Measurements from ENCODE around the gene TBCEL.

DNA sequence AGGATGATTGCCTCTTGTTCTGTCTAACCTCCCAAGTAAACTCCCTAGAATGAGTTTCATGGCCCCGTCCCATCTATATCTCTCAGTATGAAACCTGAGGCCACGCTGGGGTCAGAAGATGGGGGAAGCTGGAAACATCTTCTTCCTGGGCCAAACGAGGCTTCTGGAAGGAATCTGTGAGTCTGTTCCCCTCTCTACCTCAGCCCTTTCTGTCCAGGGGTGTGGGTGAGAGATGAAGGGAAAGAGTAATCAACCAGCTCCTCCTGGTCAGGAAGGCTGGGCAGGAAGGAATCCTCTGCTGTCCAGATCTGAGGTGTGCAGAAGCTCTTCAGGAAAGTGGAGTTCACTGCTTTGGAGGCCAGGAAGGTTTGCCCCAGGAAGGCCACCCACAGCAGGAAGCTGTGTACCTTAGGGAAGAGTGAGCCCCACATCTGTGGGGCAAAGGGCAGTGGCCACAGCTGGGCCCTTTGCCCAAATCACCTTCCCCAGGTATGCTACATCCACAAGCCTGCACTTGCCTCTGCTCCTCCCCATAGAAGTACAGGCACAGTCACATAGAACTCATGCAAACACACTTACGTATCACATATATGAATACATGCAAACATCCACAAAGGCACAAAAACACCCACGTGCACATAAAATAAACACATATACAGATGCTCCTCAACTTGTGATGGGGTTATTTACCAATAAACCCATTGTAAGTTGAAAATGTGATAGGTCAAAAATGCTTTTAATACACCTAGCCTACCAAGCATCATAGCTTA lies 2.2 kb downstream of the TRIM29 start:
- PRO-cap, result no peak
- RAMPAGE, long total RNA, result no peak

GRCh38 chr11:120211234-120211948 lies 559 bp downstream of the OAF start:
- PRO-cap, result no peak
- RAMPAGE, long total RNA, result no peak

DNA sequence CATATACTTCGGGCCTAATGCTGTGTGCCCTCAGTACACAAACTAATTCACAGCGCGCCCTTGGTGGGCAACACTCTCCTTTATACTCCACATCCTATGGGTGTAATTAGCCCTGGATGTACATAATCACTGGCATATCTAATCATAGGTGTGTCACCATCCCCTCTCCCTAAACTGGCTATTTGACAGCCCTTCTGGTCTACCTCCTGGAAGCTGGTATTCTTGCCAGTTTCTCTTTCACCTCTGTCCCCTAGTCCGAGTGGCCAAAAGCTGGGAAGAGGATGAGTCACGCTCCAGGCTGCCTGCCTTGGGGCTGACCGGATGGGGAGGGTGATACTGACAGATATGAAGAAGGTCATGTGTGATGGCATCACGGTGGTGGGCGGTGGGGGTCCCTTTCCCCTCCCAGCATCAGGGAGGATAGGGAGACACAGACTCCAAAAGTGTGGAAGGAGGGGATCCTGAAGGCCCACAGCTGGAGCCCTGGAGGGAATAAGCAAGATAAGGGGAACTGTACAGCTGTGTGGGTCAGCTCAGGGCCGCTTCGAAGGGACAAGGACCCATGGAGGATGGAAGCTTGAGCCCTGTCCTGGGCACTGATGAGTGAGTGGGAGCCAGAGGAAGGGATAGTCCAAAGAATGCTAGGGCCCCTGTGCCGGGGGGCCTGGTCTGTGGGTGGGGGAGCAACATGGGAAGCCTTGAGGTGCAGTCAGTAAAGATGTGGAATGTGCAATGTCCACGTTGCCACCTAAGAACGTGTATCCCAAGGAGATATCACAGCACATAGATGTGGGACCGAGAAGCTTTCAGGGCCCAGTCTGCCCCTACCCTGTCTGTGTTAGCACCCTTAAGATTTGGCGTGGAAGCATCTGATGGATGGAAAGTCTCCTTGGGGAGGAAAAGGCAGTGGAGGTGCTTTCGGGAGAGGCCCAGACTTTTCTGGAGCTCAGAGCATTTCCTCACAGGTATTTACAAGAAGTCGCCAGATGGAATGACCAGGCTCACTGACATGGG lies 5.0 kb downstream of the OAF start:
- PRO-cap, result no peak
- RAMPAGE, long total RNA, result start-site peak on the plus strand centred at position 378 of the sequence, 174 bp wide, 11 reads

GRCh38 chr11:120245480-120245960 lies 5.6 kb downstream of the POU2F3 start:
- PRO-cap, result no peak
- RAMPAGE, long total RNA, result no peak

- PRO-cap, result no peak
- RAMPAGE, long total RNA, result no peak
These were observed 1.7 kb downstream of the TLCD5 start for GRCh38 chr11:120326684-120327302.

DNA sequence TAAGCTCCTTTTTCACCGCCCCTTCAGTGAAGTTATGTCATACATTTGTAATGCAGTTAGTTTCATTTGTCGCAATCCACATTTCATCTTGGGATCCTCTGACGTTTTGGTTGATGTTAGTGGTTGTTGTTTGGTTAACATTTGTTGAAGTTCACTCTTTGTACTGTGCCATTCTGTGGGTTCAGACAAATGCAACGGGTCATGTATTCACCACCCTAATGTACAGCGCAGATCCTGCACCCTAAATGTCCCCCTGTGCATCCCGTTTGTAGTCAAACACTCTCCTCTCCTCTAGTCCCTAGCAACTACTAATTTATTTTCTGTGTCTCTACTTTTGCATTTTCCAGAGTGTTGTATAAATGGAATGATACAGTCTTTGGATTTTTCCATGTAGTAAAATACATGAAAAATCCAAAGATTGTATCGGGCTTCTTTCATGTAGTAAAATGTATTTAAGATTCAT lies 45.4 kb downstream of the ARHGEF12 start:
- PRO-cap, result no peak
- RAMPAGE, long total RNA, result no peak

- PRO-cap, result no peak
- RAMPAGE, long total RNA, result no peak
These were observed 53.5 kb upstream of the GRIK4 start for GRCh38 chr11:120458013-120458458.

GRCh38 chr11:120477812-120478641 lies 33.5 kb upstream of the GRIK4 start:
- PRO-cap, result no peak
- RAMPAGE, long total RNA, result start-site peak on the plus strand at chr11:120477931-120478063, 23 reads; start-site peak on the plus strand at chr11:120478425-120478639, 17 reads

DNA sequence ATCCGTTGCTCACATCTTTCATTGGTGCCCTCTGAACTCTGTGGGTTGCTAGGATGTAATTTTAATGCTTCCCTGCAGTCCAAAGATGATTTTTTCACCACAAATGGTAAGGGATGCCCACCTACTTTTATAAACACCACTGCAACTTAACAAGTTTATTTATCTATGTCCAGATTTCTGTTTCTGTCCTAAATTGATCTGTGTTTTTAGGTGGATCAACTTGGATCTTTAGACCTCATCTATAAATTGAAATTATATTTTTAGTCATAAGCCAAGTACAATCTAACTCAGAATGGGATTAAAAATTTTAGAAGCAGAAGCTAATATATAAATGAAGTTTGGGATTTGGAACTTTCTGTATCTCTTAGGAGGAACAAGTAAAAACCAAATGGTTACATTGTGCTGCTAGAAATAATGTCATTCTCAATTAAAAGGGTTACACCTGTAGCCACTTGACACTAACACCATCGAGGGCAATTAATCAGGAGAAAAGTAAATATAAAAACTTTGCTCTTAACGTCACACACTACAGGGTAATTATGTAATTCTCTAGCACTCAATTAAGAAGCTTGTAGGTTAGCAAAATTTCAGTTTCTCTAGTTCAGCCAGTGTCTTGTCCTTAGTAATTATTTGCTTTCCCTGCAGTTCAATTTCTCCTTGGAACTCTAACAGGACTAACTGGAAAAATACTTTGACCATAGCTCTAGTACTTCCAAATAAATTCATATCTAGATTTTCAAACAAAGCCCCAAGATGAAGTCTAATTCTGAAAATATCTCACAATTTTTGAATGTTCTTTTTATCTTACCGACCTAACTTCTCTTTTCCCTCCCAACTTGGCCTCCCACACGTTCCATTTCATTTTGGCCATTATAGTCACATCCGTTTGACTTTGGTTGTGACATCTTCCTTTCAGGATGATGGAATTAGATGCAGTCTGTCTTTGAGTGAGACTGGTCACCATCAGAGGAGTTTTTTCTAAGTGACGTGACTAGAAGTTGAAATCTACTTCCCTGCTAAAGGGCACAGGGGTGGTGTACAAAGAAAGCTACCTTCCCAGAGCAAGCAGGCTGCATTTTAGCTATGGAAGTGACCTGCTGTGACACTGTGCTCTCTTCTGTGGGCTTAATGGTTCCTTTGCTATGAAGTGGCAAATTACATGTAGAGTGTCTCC lies 24.5 kb upstream of the GRIK4 start:
- PRO-cap, result no peak
- RAMPAGE, long total RNA, result no peak

DNA sequence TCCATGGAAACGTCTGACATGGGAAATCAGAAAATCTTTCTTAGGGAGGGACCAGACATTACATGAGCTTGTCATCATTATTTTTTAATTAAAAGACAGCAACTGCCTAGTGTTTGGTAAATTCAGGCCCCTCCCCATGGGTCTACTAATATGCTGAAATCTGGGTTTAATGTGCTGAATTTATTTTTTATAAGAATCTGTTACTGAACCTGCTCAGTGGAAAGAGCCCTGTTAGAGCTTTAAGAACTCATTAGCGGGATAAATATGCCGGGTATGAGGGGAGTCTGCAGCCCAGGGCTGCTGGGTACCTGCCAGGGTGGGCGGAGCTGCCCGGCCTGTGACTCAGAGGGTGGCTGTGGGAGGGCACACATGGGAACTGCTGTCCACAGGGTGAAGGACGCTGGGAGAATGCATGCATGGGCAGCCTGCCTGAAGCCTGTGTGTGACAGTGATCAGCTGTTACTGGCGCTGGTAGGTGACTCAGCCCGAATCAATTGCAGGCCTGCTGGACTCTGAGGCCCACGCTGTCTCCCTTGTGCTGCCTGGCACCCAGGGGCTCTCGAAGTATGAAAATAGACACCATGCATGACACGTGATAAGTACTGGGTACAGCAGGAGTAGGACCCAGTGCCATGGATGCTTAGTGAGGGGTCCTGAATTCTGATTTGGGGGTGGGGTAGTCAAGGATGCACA lies 36.2 kb downstream of the GRIK4 start:
- PRO-cap, result no peak
- RAMPAGE, long total RNA, result no peak

DNA sequence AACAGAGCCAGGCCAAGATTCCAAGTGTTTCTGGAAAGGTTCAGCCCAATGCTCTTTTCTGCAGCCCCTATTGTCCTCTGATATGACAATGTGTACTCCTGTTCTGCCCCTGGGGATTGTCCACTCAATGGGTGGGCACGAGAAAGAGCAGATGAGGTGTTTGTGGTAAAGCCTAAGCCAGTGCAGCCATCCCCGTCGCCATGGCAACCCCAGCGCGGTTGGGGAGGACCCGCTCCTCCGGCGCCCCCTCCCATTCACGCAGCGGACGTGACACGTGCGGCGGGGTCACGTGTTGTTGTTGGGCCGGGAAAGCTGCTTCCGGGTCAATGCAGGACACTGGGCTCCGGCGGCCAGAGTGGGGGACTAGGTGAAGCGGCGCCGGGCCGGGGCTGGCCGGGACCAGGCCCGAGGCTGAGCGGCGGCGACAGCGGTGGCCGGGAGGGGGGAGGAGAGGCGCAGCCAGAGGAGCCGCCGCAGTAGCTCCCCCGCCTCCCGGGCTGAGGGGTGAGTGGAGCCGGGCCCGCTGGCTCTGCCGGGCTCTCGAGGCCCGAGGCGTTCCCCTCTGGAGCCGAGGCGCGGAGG lies at the start of gene TBCEL:
TBCEL (plus strand) TSS at position 315 of the 582 bp plus-strand sequence.
- PRO-cap, result unidirectional peak, plus-strand start at position 336 of the sequence
- RAMPAGE, long total RNA, result start-site peak on the plus strand centred at position 356 of the sequence, 40 bp wide, 17 reads

DNA sequence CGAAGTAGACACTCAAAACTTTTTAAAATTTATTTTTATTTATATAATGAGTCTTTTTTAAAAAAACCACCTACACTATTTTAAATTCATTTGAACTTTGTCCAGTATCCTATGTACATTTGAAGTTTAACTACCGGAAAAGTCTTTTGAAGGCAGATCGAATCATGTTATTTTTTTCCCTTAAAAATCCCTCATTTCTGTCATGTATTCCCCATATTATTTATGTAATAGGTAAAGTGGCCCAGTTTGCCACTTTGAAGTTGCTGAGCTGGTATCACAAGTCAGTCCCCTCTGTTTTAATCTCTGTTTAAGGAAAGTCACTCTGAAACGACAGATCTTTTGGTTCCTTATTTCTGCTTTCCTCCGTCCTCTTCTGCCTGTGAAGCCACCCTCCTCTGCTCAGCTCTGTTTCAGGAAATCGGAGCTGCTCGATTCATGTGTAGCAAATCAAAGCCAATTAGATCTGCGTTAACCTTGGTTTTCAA lies 810 bp upstream of the SC5D start:
- PRO-cap, result no peak
- RAMPAGE, long total RNA, result no peak

- PRO-cap, result no peak
- RAMPAGE, long total RNA, result no peak
These were observed 15.9 kb upstream of the SORL1 start for GRCh38 chr11:121436074-121436743.

GRCh38 chr11:121479867-121480364 lies 27.8 kb downstream of the SORL1 start:
- PRO-cap, result no peak
- RAMPAGE, long total RNA, result no peak

DNA sequence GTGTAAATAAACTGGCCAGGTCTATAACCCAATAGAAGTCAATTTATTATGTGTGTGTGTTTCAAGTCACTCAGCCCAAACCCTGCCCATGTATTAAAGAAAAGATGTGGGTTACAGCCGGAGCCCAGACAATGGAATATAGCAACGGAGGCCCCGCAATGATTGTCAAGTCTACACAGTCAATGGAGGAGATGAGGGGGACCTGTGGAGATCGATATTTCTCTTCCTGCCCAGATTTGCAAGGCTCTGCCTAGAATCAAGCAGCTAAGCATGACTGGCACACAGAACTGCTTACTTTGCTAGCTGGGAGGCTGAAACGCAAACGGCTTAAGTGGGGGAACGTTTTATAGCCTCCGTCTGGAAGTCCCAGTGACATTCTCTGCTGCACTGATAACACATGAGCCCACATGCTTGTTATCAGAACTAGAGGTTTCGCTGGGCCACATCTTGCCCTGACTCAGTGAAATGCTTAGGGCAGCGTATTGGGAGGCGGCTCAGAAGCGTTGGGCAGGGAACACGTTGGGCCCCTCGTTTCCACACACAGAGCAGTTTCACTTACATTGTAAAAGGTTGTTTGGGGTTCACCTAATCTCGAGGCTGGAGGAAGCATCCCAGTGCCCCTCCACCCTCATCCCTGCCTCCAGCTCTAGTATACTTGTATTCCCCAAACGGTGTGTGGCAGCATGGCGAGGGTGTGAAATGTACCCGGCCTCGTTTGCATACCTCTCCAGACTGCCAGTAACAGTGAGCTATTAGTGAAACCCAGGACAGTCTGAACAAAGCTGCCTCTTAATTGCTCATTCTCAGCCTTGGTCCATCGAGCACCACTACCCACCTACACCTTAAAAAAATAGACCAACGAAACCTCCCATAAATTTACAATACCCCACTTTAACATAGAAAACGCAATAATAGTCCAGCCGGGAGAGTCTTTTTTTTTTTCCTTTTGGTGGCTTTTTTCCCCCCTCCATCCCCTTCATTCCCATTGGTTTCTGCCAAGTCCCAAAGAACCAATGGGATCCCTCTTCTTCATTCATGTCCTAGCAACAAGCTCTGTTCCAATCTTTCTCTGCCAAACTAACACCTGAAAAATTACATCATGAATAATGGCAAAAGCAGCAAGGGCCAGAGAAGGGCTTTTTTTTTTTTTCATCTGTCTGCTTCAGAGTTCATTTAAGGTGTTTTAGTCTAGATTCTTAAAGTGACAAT lies 219.3 kb downstream of the SORL1 start:
- PRO-cap, result no peak
- RAMPAGE, long total RNA, result no peak

- PRO-cap, result no peak
- RAMPAGE, long total RNA, result no peak
These were observed 211.9 kb downstream of the BLID start for GRCh38 chr11:121904033-121904599.

DNA sequence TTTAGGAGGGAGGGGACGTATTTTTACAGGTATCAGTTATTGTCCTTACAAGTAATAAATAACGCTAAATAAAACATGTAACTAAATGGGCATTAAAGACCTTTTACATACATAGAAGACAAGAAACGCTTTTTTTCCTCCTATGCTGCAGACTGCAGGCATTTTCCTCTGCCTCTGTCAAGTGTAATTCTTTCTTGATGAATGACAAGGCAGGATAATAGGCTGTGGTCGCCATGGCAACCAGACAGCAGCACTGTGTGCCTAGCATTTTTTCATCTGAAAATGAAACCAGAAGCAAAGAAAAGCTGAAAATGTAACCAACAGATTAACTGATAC lies 46.1 kb downstream of the BLID start:
- PRO-cap, result no peak
- RAMPAGE, long total RNA, result no peak

DNA sequence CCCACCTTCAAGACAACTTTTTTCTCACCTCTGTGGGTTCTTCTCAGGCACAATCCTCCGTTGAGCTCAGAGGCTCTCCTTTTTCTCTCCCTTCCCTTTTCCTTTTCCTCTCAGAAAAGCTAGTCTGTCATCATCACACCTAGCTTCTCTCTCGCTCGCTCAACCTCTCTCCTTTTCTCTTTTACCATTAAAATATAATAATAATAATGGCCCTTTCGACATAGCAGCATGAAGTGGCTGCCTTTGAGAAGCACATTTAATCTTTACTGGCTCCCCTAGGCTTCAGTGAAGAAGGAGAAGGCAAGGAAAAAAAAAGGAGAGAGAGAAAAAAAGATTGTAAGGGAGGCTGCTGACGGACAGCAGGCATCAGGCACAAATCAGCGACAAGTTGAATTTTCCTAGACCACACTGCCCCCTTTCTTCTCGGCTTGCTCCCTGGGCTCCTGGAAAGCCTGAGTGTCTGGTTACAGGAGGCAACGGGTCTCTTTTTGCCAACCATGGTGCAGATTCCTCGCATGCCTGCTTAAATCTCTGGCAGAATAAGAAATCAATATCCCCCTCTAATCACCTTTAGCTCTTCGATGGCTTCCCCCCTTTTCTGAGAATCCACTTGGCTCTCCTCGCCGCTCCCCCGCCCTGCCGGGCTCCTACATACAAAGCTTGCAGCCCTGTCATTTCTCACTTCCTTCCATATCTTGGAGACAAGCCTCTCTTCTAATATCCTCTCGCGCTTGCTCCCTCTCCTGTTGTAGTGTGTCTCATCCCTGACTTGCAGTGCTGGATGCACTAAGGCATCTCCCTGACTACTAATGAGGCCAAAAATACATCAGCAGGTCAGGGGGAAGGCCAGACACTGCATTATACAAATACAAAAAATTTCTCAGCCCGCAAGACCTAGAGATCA lies 14.3 kb downstream of the BLID start:
- PRO-cap, result bidirectional peak, plus-strand start at position 681 of the sequence, minus-strand start at position 379 of the sequence
- RAMPAGE, long total RNA, result start-site peak on the minus strand centred at position 177 of the sequence, 252 bp wide, 132 reads

DNA sequence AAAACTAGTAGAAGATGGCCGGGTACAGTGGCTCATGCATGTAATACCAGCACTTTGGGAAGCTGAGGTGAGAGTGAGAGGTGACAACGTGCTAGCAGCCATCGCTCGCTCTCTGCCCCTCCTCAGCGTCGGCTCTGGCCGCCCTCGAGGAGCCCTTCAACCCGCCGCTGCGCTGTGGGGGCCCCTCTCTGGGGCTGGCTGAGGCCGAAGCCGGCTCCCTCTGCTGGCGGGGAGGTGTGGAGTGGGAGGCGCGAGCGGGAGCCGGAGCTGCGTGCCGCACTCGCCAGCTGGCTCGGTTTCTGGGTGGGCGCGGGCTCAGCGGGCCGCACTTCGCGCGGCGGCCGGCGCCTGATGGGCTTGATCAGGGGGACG lies 99.0 kb upstream of the UBASH3B start:
- PRO-cap, result no peak
- RAMPAGE, long total RNA, result no peak

DNA sequence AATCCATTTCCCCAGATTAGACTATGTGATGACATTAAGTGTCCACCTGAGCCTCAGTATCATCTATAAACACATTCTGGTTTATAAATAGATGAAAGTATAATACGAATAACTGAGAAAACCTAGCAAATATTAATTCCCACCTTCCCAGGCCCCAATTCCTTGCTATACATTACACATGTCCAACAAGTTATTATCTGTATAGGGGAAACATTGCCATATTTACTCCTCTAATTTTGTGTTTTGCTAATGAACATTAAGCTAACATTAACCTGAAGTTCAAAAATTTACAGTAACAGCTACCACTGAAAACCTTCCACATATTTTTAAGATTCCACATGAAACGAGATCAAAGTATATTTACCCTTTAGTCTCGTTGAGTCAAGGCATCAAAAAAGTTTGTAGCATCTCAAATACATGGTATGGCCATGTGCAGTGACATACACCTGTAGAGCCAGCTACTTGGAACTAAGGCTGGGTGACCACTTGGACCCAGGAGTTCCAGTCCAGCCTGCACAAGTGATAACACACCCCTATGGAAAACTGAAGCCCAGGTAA lies 6.0 kb downstream of the HSPA8 start:
- PRO-cap, result no peak
- RAMPAGE, long total RNA, result no peak